Cardiac atrium fibroblast (primary cell): ENCODE measurements around a stretch of chr4.

GRCh38 chr4:138939739-138940179 is 75.8 kb upstream of the NOCT start:
- RAMPAGE, long total RNA = no peak

GRCh38 chr4:139154573-139154991 is 22.4 kb downstream of the ELF2 start:
- RAMPAGE, long total RNA = no peak

GRCh38 chr4:139294723-139296189 is 6.0 kb upstream of the NAA15 start:
- RAMPAGE, long total RNA = start-site peak on the minus strand at chr4:139295805-139295835, 599 and 61 reads in 2 replicates

- RAMPAGE, long total RNA = no peak
Observed at GRCh38 chr4:139503042-139503370, 49.1 kb downstream of the RAB33B start.

DNA sequence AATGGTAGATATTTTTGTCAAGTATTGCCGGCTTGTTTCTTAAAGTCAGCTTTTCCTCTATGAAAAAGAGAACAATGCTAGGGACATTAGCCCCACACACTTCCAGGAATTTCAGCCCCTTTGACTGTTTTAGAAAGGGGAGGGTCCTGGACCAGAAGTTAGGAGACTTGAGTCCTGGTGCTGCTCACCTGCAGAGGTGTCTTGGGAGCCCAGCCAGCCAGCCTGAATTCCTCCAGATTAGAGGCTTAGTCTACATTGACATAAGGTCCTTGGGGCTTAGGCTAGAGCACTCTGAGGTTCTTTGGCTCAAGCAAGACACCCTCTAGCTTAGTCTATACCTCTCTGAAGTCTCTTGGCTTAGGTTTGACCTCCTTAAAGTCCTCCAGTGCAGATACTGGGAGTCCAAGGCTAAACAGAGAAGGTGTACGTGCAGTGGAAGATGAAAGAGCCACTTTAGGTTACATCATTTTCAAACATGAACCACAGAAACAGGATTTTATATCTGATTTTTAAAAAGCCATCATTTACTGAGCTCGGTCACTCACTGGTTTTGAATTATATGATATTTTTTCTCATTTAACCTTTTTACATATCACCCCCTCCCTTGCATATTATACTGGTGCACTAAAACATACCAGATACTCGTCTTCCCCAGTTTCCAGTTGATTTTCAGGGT is 1.7 kb upstream of the SETD7 start:
- RAMPAGE, long total RNA = no peak

DNA sequence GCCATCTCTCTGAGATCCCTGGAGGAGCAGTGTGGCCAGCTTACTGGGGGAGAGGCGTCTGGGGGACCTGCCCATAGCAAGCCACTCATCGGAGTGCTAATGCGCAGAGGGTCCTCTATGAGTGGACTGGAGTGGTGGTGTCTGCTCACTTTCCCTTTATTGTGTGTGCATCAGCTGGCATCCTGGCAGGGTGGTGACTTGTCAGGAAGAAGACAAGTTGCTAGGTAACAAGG is 42.6 kb upstream of the MGST2 start:
- RAMPAGE, long total RNA = no peak

- RAMPAGE, long total RNA = no peak
Observed at GRCh38 chr4:139633097-139633992, 32.3 kb upstream of the MGST2 start.

DNA sequence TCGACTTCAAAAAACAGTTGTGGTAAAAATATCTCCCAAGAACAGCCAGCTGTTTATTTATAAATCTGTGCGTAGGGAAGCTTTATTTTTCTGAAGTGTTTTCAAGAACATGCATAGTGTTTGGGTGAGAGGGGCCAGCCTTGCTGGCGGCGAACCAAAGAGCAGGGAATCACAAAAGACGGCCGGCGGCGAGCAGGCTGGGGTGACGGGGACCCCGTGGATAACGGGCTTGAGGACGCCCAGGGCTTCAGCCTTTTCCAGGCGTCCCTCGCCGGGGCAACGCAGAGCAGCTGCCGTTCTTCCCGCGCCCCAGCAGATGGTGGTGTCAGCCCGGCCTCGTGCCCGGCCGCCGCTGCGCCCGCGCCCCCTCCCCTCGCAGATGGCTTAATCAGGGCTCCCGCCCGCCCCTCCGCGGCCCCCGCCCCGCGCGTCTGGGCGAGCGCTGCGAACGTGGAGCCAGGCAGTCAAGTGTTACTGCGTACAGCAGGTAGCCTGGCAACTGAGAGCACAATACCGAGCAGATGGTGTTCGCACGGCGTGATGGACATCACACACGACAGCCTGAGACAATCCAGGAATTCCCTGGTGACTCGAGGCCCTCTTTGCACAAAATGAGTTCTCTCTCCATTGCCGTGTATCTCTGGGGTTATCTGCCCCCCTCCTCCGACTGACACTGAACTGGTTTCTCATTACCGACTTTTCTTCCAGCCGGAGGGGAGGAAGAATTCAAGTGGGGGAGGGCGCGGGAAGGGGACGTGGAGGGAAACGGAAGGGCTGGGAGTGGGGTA is 69.2 kb downstream of the MGST2 start:
- RAMPAGE, long total RNA = no peak

DNA sequence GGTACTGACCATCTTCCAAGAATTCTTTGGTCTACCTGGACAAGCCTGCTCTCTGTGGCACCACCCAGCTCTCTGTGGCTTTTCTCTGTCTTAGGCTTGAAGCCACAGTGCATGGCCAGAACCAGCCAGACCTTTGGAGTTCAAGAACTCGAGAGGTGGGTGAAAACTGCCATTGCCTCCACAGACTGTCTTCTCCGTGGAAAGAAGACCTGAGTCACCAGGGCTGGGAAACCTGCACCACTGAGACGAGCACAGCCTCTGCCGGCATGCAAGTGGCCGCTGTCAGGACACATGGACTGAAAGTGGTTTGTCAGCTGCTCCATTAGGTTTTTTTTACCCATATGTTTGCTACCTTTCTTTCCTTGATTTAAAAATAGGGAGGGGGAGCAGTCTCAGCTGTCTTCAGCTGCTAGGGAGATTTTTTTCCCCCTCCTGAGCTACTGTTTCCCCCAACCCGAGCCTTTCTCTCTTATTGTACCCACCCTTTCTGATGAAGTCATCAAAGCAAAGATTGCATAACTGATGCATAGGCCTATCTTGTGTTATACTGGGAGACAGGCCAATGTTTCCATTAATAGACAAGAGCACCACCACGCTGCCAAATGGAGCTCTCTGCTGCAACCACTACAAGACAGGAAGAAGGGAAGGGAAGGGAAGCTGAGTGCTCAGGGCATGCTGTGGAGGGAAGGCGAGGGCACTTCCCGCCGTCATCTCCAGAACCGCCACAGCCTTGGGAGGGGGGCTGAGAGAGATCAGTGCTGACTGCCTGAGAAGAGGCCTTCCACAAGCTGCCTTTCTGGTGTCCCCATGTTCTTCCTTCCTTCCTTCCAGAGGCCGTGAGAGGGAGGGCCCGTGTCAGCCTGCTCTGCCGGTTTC is 74.7 kb downstream of the MGST2 start:
- RAMPAGE, long total RNA = no peak

- RAMPAGE, long total RNA = no peak
Observed at GRCh38 chr4:139763378-139764045, 97.9 kb downstream of the MGST2 start.

DNA sequence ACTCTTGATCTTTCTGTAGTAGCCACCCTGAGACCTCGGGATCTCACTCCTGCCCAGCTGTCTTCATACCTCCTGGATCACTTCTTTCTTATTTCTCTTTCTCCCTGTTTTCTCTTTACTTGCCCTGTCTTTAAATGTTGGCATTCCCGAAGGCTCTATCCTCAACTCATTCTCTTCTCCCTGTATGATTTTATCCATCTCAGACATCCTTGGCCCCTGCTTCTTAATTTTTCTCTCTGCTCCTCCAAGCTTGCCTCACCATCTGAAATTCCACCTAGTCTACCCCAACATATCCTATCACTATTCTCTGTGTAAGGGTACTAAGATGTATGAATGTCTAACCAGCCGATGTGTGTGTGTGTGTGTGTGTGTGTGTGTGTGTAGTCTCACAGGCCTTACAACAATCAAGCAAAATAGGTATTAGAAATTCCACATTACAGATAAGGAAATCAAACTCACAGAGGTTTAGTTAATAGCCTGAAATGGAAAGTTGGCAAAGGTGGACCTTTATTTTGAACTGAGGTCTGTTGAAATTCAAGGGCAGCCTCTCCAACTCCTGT is 195.6 kb downstream of the MGST2 start:
- RAMPAGE, long total RNA = no peak

- RAMPAGE, long total RNA = no peak
Observed at GRCh38 chr4:139875542-139875882, 209.9 kb downstream of the MGST2 start.

GRCh38 chr4:140019283-140019925 is 134.6 kb downstream of the MAML3 start:
- RAMPAGE, long total RNA = no peak

DNA sequence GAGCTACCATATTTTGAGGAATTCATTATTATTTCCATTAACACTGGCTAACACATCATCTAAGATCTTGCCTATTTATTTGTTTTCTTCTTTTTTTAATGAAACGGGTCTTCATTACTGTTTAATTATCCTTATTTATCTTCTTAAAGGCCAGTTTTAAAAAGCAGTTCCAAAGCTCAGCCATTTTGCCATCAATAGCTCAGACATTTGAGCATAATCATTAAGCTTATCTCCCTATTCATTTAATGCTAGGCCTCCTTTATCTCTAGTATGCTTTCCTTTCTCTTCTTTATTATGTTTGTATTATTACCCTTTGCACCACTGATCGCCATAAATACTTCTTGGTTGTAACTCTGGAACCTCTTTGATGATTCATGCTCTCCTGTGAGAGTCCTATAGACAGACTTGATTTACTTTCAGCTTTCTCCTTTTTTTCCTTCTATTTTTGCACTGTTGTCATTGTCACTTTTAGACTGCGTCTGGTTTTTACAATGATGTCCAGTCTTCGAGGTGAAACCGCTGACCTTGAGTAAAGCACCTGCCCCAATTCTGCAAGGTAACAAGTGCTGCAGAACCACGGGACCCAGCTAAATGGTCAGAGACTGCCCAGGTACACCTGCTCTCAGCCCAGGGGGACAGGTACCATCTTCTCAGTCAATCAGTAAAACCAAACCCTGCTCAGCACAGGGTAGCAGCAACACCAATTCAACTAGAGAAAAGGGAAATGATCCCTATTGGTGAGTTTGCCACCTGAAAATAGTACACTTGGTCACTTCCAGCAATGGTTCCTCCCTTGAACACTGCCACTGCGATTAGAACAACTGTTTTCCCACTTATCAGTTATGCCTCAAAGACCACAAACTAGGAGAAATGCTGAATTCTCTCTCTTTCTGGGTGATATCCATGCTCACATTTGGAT is 125.2 kb downstream of the MAML3 start:
- RAMPAGE, long total RNA = no peak

DNA sequence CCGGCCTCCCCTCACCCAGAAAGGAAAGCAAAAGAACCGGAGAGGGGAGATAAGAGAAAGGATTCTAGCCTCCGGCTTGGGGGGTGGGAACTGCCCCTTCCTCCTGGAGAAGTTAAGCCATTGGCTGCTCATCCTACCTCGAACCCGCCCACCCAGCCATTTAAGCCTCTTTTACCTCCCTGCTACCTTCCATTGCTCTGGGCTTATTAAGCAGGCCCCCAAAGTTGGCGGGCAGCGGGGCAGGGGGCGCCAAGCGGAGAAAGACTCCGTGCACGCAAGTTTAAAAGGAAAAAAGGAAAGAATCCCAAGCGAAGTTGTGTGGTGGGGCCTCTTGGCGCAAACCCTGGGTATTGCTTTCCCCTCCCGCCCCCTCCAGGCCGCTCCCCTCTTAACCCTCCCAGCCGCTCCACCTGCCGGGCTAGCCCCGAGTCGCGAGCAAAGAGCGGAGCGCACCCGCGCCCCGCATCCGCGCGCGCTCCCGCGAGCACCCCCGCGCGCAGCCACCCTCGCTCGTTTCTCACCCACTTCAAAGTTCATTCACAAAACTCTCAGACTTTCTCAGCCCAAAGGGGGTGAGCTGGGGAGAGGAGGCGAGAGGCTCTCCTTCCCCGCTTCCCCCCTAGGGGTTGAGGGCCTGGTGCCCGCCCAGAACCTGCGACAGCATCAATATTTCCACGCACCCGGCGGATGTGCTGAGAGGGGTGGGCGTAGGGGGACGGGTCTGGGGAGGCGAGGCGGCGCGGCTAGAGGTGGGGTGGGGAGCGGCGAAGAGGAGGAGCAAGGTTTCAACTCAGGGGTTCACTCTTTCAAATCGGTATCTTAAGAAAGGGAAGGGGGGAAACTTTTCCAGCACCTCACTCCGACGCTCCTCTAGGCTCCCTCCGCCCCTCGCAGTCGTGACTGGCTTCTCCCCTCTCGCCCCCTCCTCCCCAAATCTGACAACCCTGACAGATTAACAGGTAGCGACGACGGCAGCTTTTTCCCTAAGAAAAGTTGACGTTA is 2.0 kb downstream of the MAML3 start:
- RAMPAGE, long total RNA = no peak

DNA sequence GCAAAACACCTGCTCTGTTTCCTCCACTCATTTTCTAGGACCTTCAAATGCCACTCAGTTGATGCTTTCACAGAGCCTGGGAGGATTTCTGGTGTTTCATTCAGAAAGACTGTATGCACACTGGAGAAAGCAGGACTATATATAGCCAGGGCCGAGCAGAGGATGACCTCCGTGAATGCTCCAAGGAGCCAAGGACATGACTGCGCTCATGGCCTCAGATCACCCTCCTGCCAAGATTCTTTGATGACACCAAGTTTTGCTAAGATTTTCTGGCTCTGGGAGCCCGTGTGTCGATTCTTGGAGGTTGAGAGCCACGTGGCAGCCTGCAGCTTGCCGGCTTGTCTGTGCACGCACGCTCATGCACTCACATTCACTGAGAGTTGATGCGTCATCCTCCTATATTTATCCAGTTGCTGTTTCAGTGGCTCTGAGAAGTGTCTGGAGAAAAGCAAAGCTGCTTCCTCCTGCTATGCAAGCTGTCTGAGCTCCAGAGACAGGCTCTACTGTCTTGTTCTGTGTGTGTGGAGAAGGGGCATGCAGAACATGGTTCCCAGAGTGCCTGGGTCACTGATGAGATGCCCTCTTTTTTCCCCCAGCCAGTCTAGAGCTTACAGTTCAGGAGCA is 65.0 kb upstream of the SCOC start:
- RAMPAGE, long total RNA = no peak

GRCh38 chr4:140632906-140633605 is 64.3 kb upstream of the UCP1 start:
- RAMPAGE, long total RNA = no peak

- RAMPAGE, long total RNA = no peak
Observed at GRCh38 chr4:140752671-140753631, 3.2 kb downstream of the TBC1D9 start.

DNA sequence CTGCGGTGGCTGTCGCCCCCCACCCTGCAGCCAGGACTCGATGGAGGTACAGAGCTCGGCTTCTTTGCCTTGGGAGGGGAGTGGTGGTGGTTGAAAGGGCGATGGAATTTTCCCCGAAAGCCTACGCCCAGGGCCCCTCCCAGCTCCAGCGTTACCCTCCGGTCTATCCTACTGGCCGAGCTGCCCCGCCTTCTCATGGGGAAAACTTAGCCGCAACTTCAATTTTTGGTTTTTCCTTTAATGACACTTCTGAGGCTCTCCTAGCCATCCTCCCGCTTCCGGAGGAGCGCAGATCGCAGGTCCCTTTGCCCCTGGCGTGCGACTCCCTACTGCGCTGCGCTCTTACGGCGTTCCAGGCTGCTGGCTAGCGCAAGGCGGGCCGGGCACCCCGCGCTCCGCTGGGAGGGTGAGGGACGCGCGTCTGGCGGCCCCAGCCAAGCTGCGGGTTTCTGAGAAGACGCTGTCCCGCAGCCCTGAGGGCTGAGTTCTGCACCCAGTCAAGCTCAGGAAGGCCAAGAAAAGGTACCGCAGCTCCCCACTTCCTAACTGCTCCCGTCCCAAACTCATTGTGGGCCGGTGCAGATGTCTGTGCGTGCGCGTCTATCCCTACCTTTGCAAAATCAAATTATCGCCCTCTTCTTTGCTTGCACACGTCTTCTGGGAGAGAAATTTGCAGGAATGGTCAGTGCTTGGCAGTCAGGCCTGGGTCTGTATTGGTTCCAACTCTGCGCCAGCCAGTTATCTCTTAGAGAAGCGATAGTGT is 501 bp downstream of the IL15 start:
- RAMPAGE, long total RNA = no peak

DNA sequence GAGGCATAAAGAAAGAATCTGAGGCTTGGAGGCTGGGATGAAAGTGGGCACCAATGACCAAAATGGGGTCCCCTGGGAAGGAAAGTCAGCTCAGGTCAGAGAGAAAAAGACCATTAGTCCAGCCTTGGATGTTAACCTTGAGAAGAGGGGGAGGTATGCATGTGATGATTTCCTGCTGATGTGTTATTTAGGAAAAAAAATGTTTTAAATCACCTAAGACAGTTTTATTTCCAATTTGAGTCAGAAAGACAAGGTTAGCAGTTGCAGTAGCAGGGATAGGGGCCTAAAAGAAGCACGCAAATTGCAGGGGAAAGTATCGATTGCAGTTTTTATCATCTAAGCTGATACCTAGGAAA is 289.6 kb downstream of the INPP4B start:
- RAMPAGE, long total RNA = no peak